H7 (cell line): ENCODE data around the gene NAXD.

GRCh38 chr13:110256387-110256890, 50.5 kb downstream of the COL4A1 start:
- RAMPAGE, long total RNA = no peak

GRCh38 chr13:110258706-110259248, 48.2 kb downstream of the COL4A1 start:
- RAMPAGE, long total RNA = no peak

DNA sequence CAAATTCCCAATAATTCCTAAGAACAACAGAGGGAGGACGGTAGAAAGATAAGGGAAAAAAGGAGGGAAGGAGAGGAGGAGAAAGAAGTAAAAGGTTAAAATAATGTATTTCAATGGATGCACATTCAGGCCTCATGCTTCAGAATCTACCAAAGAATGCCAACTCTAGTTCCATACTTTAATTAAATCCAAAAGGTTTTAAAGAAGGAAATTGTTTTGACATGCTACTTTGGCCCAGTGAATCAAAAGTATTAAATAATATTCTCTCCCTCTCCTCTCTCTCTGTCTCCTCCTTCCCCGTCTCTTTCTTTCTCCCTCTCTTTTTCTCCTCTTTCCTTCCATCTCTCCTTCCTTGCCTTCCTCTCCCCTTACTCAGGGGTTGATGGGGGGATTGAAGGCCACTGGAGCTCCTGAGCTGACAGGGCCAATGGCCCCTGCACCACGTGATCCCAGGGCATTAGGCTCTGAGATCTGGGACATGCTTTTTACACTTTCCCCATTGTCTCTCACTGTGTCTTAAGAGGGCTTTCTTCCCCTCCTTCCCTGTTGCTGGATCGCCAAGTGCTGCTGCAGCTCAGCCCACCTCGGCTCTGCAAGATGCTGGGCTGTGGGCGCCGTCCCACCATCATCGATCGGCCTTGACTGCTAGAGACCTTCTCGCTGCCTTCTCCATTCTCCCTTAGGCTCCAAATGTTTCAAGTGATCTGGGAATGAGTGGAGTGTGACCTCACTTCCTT, 42.4 kb downstream of the COL4A1 start:
- RAMPAGE, long total RNA = no peak

DNA sequence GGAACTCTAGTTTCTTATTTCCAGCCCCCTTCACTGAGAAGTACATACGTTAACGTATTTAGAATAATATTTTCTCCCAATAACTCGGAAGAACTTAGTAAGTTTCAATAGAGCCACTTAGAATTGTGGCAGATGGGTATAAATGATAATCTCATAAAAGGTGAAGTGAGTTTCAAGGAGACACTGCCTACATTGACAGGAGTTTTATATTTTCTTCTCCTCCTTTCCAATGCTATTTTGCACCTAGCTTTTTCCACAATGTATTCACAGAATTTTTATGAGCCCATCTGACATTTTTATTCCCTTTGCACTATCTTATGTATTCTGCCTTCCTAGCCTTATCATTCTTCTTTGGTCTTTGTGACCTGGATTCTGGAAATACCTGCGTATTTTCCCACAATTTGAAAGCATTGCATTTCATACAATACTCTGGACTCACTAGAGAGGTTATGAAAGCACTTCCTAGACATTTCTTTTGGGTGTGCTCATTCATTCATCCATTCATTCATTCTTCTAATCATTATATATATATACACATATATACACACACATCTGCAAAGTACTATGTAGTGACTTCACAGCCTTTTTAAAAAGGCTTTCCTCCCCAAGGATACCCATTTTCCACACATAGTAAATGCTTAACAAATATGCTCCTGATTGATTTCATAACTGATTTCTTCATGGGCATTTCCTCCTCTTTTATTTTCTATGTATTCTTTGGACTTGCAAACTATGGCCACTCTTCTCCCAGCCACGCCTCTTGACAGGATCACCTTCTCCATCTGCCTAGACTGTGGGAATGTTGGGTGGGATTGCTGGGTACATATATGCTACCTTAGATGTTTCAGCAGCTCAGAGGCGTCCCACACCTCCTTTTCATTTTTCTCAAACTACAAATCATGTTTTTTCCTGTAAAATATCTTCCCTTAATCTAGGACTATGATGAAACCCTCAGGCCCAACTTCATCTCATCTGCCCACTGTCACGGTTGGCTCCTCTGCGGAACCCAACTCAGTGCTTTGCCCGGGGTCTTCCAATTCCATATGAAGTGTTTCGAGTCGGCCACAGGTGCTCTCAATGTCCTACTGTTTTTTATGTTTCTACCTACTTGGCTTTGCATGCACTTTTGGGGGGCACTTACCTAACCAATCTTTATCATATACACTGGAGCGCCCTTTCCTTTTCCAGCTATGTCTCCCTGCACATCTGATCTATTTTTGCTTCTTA, 28.5 kb downstream of the COL4A1 start:
- RAMPAGE, long total RNA = no peak

DNA sequence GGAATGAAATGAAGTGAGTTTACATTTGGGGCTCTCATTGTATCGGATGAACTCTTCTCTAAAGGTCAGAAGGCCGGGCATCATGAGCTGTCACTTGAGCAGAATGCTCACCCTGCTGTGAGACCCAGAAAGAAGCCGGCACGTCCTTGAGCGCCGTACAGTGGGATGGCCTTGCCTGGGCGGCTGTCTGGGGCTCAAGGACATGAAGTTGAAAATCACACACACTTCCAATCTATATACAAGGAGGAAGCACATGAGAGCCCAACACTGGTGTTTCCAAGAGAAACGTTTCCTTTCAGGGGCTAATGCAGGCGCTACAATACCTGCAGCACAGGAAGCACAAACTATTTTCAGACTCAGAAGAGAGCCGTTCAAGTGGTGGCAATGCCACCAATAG, 19.5 kb downstream of the COL4A1 start:
- RAMPAGE, long total RNA = no peak

DNA sequence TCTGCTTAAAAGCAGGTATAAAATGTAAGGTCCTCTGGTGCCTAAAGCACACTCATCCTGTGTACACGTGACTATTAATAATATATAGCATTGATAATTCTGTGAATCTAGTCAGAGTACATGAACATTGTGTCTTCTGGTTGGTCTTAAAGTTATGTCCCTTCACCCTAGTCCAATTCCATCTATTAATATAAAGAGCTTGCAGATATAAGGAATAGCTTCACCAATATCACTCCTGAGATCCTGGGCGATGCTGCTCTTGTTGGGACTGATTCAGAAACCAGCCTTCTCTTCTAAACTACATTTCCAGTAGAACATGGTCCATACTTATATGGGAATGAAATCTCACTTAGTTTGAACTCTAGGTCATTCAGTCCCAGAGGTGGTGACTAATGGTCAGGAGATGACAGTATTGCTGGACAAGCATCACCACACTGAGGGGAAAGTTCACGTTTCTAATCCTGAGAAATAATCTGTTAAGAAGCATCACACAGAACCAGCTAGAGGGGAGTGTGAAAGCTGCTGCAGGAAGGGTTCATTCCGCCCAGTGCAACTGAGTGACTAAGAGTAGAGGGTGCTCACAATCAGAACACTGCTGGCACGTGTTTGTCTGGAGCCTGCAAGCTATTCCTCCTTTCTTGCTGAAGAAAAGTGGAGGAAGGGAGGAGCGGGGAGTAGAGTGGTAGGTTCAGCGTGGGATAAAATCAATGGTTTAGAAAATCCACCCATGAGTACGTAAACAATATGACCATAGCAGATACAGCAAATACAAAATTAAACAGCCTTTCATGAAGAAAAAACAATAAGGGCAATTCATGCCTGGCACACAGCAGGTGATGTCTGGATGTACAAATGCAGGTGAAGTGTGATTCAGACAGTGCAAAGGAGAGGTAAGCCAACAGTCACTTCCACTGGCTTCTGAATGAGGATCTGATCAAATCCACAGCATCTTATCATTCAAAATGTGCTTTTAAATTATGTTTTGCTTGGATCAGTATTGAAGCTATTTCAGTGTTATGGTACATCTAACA, 2.7 kb downstream of the COL4A1 start:
- RAMPAGE, long total RNA = no peak

- RAMPAGE, long total RNA = no peak
Observed at GRCh38 chr13:110314921-110315223, 7.8 kb downstream of the COL4A2 start.

DNA sequence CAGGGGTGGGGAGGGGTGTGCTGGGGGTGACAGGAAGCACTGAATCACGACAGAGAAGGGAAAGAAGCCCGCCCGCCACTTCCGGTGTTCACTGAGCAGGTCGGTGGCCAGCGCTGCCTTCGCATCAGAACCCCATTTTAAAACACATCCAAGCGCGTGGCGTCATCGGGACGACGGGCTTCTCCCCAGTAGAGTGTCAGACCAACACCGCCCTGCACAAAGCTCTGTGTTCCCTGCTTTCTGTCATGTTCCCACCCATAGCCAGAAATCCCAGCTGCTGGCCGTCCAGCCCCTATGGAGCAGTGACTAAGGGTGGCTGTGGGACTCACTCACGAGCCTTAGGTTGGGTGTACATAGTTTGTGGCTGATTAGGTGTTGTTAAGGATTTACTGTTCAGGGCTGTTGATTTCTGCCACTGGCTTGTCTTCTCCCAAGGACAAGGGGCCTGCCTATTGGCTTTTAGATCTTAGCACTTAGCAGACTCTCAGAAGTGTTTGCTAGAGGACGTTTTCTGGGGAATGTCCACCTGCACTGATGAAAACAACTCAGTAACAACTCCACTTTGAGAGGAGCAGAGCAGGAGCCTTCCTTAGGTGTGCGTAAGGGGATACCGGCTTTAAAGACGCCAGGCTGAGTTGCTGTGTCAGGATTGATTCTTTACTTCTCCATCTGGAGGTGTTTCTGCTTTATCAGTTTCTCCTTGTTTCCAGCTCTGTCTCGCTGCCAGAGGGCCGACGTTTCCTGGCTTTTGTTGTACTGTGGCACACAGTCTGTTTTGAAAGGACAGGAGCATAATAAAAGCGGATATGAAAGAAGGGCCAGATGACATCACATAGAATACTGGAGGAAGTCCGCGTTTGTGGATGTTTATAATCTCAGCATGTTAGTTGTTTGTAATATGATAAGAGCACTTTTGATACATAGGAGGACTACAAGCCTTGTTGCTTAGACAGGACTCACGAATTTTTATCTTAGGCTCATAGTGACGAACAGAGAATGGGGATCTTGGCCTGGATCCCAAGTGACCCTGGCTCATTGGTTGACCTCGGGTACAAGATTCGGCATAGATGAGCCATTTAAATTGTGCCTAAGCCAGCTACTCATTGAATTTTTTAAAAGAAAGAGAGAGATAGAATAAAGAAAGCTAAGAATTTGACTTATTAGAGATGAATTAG, 34.3 kb downstream of the COL4A2 start:
- RAMPAGE, long total RNA = no peak

GRCh38 chr13:110415740-110416418, 108.8 kb downstream of the COL4A2 start:
- RAMPAGE, long total RNA = no peak

DNA sequence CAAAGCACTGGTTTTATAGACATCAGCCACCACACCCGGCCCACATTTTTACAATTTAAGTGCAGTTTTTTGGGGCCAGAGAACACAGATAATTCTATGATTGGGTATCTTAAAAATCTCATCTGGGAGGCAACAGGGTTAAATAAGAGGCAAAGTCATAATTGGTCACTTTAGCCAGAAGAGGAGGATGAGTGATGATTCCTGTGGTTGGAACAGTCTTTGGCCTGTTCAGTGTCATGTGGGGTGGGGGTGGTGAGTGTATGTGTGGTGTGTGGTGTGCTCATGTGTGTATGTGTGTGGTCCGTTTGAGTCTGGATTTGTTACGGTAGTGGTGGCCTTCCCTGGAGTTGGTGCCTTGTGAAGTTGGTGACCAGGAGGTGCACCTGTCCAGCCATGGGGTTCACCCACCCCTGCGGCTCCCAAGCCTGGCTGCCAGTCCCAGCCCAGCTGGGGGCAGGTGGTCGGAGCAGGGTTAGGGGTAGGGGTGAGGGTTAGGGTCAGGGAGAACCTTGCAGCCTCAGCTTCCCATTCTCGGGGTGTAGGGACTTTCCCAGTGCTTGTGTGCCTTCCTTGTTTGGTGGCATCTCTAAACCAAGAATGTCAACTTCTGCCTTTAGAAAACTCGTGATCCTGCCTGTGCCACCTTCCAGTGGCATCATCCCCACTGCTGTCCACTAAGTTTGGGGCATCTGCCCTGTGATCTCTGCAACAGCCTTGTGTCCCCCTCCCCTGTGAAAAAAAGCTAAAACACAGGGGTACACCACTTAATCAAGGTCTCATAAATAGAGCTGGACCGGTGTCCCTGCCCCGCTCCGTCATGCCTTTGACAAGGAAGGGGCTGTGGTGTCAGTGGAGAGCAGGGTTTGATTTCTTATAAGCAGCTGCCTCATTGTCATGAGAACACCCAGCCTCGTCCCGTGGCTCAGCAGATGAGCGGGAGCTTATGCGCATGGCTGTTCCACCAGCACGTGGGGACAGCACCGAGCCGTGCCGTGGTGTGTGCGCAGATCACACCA, 97.4 kb downstream of the RAB20 start:
- RAMPAGE, long total RNA = no peak

DNA sequence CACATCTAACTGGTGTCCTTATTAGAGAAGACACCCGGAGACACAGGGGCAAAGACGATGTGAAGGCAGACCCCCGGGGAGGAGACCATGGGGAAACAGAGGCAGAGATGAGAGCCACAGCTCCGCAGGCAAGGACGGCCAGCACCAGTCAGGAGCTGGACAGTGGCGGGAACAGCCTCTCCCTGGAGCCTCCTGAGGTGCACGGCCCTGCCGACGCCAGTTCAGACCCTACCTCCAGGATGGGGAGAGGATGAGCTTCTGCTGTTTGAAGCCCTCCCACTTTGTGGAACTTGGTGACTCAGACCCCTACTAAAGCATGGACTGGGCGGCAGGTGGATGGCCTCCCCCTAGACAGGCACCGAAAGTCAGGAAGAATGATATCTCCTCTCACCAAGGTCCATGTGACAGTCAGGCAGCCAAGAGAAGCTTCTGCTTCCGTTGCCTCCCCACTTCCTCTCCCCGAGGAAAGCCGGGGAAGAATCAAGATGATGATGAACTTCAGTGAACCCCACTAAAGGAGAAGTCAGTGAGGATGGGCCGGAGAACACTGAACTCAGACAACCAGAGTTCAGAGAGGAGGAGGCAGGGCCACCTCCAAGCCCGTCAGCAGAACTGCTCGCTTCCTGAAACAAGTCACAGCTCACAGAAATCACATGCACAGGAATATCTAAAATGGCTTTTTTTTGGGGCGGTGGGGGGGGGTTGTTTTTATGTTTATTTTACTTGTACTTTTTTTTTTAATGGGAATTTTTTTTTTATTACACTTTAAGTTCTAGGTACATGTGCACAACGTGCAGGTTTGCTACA, 25.3 kb downstream of the RAB20 start:
- RAMPAGE, long total RNA = no peak

DNA sequence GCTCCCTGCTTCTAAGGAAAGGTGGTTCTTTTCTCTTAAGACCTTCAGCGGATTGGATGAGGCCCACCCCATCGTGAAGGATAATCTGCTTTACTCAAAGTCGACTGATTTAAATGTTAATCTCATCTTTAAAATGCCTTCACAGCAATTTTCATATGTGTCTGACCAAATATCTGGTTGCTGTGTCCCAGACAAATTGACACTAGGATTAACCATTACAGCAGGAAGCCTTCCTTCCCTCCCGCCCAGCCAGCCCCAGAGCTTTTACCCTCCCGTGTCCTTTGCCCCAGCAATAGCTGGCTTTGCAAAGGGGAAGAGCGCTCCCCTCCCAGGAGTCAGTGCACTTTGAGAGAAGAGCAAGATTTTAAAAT, 14.9 kb upstream of the NAXD start:
- RAMPAGE, long total RNA = no peak

DNA sequence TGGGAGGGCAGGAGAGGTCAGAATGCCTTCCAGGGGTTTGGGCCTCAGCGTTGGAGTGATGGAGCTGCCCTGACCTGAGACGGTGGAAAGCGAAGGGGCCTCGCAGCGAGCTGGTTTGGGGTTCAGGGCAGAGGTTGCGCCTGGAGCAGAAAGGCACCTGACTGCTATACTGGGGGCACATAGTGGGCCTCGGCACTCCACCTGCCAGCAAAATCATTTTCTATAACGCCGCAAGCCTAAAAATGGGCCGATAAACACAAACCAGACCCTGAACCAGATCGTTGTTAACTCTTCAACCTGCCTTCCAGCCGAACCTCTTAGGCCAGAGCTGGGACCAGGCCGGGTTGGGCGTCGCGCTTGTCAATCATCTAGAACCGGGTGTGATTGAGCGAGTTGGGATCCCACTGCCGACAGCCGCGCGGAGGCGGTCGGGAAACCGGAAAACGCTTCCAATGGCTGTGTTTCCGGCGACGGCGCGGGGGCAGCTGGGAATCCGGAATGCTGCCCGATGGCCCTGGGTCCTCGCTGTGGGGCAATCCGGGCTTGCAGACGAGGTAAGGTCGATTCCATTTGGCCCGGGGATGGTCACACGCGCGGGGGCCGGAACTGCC, at the start of gene NAXD:
Gene NAXD (plus strand): TSS at position 452 of the 611 bp plus-strand sequence.
- RAMPAGE, long total RNA = no peak

DNA sequence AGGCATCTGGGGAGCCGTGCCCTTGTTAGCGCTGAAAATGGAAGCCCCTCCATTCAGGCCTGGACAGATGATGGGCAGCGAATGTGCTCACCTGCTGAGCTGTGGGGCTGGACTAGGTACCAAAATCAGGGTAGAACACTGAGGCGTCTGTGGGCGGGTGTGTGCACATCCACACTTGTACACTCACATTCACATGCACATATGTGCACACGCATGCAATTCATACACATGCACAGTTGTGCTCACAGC, 20.7 kb downstream of the NAXD start:
- RAMPAGE, long total RNA = no peak

DNA sequence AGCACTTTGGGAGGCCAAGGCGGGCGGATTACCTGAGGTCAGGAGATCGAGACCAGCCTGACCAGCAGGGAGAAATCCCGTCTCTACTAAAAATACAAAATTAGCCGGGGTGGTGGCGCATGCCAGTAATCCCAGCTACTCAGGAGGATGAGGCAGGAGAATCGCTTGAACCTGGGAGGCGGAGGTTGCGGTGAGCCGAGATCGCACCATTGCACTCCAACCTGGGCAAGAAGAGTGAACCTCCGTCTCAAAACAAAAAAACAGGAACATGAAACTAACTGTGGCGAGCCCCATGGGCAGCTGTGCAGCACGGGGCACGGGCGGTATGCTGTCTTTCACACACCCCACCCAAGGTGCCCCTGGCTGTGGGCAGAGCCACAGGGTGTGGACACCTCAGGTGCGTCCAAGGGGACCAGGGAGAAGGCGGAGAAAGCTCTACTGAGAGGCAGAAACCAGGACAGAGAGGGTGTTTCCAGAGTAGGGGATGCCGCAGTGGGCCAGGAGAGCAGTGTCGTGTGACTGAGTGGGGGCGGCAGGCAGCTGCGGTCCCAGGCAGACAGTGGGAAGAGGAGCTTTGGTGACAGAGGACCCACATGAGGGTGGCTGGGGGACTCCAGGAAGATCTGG, 29.9 kb downstream of the CARS2 start:
- RAMPAGE, long total RNA = no peak

DNA sequence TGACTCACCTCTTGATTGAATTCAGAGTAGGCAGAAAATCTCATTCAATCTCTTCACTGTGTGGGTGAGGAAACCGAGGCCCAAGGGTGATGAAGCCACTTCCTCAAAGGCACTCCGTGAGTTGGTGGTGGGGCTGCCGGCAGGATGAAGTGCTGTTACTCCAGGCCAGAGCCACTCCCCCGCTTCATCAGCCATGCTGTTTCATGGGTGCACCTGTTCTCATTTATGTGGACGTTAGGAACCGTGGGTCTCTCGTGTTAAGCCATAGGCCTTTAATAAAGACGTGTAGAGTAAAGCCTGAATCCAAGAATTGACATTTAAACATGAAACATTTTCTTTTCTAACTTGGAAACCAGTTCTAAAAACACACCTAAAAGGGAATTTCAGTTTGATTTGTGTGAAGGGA, 13.3 kb downstream of the ING1 start:
- RAMPAGE, long total RNA = no peak

GRCh38 chr13:110886928-110887266, 28.0 kb downstream of the ANKRD10 start:
- RAMPAGE, long total RNA = no peak

- RAMPAGE, long total RNA = no peak
Observed at GRCh38 chr13:110915967-110916272, 1.1 kb upstream of the ANKRD10 start.

DNA sequence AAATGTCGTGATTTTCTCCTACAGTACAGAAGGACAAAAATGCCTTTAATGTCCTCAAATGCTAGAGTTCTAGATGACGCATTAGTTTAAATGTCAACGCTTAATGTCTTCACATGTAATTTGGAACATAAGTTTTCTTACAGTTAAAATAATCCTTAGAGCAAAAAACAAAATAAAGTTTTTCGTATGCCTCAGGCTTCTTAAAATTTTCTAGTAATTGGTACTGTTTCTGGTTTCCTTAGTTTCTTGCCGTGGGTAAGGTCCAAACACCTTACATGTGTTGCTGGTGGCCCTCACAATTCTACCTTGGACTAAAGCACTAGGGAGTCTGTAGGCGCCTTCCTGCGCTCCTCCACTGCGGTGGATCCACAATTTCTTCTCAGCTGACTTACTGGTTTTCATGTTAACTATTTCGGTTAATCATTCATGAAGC, 37.5 kb downstream of the ARHGEF7 start:
- RAMPAGE, long total RNA = no peak

DNA sequence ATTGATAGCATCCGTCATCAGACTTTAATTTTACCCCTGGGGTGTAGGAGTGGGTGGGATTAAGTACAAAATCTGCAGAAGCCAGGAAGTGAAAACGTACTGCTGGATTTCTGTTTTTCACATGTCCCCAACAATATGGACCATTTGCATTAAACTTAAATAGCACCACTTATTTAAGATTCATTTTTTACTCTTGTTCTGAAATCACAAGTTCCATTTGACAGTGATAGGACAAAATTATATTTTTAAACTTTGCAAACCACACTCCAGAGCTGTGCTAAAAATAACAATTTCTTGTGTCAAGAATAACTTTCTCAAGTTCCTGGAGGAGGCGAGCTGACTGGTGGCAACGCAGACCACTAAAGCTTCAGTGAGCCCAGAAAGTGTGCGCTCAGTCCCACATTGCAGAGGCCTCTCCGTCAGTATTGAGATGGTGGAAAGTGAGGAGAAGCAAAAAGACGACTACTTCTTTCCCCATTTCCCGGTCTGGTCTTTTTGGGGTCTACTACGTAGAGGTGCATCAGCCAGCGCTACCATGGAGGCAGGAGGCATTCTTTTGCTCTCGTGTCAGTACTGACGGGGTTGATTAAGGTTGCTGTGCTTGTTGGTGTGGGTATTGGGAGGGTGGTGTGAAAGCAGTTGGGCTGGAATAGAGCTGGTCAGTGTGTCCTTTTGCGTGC, 71.5 kb downstream of the ARHGEF7 start:
- RAMPAGE, long total RNA = no peak